Myometrial cell (primary cell): ENCODE data around the gene SPOP.

- RAMPAGE, long total RNA = no peak
These were observed 1.5 kb upstream of the HOXB9 start for GRCh38 chr17:48627570-48628189.

DNA sequence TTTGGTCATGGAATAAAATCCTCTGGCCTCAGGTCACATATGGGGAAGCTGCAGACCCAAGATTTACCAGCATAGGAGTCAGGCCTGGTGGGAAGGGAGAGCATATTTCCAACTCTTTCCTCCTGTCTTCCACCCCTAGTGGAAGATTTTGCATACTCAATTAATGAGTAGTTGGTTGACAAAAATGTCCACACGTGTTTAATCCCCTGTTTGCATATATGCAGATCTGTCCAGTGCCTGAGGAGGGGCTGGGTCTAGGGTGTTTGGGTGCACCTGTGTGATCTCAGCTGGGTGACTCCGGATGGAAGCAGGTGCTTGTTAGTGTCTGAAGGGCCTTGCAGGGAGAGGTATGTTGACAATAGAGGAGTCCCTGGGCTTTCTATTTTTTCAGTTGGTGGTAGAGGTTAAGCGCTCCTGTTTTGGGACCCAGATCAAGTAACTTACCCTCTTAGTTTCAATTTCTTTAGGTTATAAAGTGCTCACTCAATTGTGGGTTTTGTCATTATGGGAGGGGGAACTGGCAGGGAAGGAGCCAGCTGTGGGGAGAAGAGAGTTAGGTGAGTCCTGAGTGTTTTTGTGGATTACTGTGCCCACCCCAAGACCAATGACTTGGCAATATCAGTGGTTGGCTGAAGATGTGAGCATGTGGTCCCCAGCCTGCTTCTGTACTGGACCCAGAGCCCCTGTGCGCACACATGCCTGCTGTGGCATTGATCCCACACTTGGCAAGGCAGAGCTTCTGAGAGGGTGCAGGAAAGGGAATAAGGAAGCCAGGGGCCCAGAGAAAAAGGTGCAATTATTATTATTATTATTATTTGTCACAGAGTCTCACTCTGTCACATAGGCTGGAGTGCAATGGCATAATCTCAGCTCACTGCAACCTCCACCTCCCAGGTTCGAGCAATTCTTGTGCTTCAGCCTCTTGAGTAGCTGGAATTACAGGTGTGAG, 1.5 kb downstream of the PRAC1 start:
- RAMPAGE, long total RNA = no peak

GRCh38 chr17:48795291-48796482, 21.3 kb downstream of the TTLL6 start:
- RAMPAGE, long total RNA = no peak

GRCh38 chr17:48927219-48928127, 17.2 kb downstream of the SNF8 start:
- RAMPAGE, long total RNA = no peak

GRCh38 chr17:48929817-48931013, 14.4 kb downstream of the SNF8 start:
- RAMPAGE, long total RNA = no peak

DNA sequence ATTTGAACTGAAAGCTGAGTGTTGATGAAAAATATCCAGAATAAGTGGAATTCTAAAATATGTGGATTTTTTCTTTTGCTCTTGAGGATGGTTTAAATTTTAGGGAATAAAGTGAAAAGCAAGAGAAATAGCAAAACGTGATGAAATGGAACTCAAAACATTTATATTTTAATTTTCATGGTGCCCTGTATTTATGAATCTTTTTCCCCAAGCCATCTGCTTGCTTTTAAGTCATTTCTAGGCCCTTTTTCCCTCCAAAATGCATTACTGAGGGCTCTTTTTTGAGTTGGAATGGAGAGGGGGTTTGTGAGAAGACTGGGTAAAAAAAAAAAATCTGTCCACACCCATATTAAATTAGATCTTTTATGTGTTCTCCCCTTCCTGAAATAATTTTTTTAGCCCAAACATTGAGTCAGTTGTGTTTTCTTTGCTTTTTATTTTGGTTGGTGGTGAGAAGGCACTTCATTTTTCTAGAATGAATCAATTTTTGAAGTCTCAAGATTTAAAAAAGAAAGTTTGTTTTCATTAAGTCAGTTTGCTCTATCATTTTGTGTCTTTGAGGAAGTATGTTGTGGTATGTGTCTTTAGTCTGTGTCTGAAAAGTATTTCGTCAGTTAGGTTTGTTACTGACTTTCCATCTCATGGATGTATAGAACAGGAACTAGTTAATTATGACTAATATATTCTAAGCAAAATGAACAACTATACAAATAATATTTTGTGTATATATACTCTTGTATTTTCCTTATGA, 3.6 kb downstream of the IGF2BP1 start:
- RAMPAGE, long total RNA = no peak

DNA sequence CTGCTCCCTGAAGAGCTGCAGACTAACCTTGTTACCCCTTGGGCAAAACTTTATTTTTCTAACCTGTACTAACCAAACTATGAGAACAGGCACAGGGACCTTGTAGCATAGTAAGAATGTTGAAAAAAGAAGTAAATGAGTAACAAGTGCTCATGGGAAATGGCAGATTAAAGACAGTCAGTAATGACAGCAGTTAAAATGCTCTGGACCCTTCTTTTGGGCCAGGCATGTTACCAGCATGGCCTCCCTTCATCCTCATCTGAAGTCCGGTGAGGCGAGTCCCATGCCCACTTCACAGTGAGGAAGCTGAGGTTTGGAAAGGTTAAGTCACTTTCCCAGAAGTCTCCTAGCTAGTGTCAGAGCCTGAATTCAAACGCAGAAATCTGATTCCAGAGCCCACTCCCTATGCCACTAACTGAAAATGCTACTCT, 1.9 kb downstream of the ABI3 start:
- RAMPAGE, long total RNA = no peak

GRCh38 chr17:49222177-49223064, 8.2 kb downstream of the PHOSPHO1 start:
- RAMPAGE, long total RNA = no peak

DNA sequence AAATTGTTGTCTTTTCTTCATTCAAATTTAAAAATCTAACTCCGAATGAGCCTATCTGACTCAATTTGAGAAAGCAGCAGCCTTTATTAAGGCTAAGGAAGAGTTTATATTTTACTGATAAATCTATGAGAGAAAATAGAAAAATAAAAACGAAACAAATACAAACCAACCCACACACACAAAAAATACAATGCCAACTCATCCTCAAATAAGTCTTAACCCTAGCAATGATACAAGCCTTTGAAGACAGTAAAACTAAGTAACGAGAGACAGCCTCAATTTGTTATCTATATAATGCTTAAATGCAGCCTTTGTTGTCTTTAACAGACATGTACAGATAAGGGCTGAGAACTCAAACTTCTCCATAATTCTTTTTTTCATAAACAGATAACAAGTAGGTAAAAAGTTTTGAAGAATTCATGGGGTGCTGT, 63.9 kb upstream of the PHOSPHO1 start:
- RAMPAGE, long total RNA = no peak

GRCh38 chr17:49404812-49405171, 9.9 kb downstream of the PHB1 start:
- RAMPAGE, long total RNA = no peak

GRCh38 chr17:49497374-49498083, 2.4 kb downstream of the NGFR start:
- RAMPAGE, long total RNA = no peak

- RAMPAGE, long total RNA = no peak
These were observed 2.3 kb upstream of the NXPH3 start for GRCh38 chr17:49573367-49573786.

DNA sequence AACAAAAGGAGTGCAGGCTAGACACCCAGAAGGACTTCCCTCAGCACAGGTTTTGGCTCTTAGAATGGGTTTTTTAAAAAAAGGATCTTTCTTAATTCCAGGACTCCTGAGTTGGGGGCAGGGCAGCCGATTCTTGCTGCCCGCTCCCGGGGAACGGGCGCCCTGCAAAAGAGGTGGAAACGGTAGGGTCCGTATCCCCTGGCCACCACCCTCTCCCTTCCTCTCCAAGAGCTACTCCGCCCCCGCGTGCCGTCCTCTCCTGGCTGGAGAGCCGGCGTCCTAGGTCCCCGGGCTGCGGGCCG, 419 bp upstream of the NXPH3 start:
- RAMPAGE, long total RNA = no peak

GRCh38 chr17:49577576-49578006, 1.9 kb downstream of the NXPH3 start:
- RAMPAGE, long total RNA = no peak

DNA sequence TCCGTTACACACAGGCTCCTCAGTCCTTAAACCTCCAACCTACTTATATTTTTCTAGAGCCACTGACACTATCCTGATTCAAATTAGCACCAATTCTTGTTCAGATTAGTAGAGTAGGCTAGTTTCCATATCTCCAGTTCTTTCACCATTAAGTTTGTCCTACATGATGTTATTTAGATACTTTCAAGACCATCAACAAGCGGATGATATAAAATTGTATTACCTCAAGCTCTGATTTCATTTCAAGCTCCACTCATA, 18.5 kb downstream of the SPOP start:
- RAMPAGE, long total RNA = no peak

DNA sequence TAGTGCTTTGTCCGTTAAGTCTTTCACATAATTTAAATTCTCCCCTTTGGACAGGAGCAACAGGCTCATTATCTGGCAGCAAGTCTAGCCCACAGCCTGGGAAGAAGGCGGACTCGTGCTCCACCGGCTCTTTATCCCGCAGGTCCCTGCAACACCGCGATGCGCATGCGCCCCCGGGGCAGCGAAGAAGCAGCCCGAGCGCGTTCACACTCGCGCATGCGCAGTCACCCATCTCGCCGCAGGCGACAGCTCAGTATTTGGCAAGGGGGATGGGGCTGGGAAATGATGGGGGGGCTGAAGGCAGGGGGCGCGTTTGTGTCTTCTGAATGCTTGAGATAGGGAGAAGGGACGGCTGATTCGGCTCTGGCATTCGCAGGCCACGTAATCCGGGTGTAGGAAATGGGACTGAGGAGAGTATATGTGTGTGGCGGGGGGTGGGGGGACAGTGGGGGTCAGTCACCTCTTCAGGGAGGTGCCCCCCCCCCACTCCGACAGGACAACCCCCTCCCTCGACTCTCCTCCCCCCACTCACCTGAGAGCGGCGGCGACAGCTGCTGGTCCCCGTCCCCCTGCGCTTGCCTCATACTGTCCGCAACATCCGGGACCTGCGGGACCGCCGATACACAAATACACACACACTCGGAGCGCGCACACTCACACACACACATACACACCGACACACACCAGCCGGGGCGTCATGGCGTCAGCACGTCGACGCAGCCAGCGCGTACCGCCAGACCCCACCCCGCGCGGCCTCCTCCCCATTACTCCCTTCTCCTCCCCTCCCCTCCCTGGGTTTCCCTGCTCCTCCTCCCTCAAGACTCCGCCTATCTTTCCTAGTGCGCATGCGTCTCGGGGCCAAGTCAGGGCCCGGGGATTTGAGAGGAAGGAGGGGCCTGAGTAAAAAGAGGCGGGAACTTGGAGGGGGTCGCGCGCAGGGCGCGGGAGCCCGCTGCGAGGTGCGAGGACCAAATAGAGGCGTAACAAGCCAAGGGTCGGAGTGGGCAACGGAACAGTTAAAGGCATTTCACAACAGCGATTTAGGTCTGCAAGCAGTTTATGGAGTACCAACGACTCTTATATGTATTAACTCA, at the start of gene SPOP:
Gene SPOP (minus strand): TSS at position 697 of the 1,094 bp plus-strand sequence.
- RAMPAGE, long total RNA = start-site peak on the minus strand centred at position 645 of the sequence, 105 bp wide, 256 and 204 reads in 2 replicates

DNA sequence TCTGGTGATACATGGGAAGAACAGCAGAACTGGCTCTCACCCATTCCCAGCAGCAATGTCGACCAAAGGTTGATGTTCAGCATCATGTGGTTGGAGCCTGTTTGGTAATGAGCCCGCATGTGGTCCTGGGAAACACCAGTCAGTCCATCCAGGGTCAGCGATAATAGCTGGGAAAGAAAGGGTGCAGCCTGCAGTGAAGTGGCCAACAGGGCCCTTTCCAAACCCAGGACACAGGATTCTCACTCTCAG, 3.8 kb downstream of the SLC35B1 start:
- RAMPAGE, long total RNA = no peak

DNA sequence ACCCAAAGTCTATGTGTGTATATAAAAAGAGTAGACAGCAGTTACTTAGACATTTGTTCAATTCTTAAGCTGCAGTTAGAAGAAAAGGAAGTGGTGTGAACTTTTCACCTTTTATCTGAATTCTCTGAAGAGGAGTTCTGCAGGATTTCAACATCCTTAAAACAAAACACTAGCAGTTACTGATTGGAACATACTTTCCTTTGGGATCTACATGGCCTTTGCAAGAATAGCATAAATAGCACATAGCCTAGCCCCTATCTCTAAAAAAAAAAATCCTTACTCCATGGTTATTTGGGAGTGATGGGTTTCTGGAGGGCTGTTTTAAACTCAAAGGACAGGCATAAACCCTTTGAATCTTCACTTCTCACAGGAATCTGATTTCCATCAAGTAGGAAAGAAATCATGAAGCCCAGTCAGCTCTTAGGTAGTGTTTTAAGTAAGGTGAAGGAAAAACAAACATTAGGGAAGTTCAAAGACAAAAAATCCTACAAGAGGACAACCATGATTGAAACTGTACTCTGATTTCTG, 21.5 kb downstream of the FAM117A start:
- RAMPAGE, long total RNA = no peak

DNA sequence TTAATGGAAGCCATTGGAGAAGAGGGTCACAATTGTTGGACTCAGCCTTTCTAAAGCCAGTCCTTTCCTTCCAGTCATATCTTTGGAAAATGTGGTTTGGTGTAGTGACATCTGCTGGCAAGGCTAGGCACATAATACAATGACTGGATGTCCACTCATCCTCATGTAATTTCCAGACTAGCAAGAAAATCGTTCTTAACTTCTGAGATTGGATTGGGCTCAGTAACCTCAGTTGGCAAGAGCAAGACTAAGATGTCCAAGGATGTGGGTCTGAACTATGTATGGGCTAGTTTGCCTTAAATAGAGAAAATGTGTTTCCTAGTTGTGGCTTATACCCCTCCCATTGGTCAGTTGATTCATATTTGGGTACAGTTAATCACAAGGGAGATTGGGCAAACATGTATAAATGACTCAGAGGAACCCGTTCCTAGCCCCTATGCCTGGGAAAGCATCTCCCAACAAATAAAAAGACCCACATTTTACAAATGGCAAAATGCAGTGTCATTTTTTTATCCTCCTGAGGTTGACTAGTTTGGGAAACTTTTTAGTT, 8.6 kb upstream of the KAT7 start:
- RAMPAGE, long total RNA = no peak

DNA sequence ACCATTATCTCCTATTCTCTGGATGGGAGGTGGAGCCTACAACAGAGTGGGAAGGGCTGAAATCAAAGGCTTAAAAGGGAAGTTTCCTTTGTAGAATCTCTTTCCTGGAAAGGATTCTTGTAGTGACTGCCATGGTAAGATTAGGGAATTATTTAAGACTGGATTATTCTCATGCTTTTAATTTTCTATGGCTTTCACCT, 26.4 kb downstream of the KAT7 start:
- RAMPAGE, long total RNA = no peak